Metastatic Lung Carcinoma in the Adrenal Gland (tissue), 1 donor: ENCODE data around the gene GABBR2.

GRCh38 chr9:97663905-97664887 lies 30.6 kb downstream of the NCBP1 start:
- PRO-cap = no peak

GRCh38 chr9:97678193-97678926 lies 18.8 kb downstream of the XPA start:
- PRO-cap = no peak

DNA sequence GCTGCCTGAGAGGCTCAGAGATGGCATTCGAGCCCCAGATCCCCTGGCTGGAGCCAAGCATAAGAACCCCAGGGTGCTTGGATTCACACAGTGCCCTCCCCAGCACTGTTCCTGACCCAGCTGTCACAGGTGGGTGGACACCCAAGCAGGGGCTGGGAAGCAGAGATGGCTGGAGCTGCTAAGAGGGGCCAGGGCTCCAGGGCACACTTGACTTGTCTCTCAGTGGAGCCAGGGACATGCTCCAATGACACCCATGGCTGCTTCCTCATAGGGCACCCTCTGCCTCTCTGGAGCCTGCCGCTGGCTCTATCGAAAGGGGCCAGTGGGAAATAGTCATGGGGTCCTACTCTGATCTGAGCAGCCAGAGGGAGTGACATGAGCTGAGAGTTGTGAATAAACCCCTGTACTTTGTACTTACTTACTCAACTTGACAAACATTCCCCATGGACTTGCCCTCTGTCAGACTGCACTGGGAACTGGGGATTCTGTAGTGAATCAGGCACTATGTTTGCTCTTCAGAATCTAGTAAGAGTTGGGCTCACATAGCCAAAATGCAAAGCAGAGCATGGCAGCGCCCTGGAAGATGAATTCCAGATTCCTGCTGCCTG lies 62.7 kb upstream of the XPA start:
- PRO-cap = no peak

DNA sequence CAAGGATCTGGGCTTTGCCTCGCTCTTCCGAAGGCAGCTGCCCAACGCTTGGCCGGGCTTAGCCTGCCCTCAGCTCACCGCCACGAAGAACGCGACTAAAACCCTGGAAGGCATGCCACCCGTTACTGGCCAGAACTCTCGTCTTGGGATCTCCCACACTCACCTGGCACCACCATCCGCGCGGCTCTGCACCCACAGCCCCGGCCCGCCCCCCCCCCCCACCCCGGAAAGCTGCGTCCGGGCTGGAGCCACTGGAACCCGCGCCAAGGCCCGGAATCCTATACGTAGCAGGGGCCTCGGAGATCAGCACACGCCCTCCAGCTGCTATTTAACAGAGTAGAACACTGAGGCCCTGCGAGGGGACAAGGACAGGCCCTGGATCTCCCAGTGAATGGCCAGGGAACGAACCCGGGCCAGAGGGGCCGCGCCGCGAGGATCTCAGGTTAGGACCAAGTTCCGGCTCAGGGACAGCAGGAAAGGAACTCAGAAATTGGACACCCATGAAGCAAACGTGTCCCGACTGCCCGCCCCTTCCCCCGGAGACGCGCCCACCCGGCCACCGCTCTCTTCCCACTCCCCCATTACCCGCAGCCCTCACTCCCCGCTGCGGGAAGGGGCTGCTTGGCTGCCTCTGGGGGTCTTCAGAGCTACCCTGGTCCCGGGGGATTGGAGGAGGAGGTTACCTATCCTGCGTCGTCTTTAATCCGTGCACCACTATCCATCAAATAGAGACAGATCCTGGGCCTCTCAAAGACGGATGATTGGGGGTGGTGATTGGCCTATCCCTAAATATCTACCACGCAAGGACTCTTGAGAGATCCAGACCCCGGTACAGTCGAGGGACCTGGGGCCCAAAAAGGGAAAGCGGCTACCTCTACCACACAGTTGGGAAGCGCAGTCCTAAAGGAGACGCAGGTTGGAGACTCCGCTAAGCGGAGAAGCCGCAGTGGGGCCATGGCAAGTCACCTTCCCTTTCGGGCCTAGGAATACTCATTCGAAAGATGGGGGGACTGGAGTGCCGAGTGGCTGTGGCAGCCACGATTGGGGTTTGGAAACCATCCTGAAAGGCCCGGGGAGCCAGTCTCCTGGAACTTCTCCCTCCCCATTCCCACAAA lies 937 bp upstream of the FOXE1 start:
- PRO-cap = bidirectional peak, plus-strand start at position 284 of the sequence, minus-strand start at position 161 of the sequence; bidirectional peak, plus-strand start at position 597 of the sequence, minus-strand start at position 450 of the sequence

GRCh38 chr9:97910133-97910718 lies 12.1 kb downstream of the TRMO start:
- PRO-cap = no peak

DNA sequence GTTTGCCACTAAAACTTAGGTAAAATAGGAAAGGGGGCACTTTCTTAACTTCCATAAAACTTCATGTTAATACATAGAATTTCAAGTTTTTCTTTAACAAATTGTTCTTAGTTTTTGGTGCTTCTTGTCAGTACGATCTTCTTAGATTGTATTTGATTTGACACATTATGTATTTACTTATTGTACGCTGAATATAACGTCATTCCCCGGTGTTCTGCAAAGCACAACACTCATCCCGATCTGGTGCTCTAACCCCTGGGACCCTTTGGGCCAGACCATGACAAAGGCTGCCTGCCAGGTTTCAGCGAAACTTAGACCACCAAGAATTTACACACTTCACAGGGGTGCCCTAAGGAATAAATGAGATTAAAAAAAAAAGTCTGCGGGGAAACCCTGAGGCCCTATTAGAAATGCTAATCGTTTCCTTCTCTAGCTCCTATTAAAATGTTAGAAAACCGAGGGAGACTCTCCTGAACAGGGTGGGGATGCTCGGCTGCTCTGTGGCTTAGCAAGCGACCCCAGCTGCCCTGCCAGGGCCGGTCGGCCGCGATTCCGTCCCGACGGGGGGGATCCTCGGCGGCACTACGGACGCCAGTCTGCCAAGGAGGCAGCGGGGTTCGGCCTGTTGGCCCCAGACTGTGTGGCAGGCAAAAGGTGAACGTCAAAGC lies 843 bp upstream of the ANP32B start:
- PRO-cap = unidirectional peak, plus-strand start at position 202 of the sequence; bidirectional peak, plus-strand start at position 582 of the sequence, minus-strand start at position 627 of the sequence

DNA sequence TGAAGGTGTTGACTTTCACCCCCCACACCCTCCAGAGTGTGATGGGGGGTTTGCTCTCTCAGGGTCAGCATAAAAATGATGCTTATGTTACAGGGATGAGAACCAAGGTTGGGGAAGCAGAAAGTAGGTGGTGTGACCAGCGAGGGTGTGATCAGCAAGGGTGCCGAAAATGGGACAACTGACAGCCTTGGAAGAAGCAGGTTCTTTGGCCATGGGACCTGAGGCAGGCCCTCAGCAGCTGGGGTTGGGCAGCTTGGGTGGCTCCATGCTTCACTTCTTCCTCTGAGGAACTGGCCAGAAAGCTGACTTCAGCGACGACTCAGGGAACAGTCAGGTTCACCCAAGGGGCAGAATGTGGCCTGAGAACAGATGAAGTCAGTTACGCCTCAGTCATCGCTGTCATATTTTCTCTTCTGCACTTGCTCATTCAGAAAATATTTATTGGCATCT lies 21.1 kb upstream of the NANS start:
- PRO-cap = unidirectional peak, minus-strand start at position 284 of the sequence

DNA sequence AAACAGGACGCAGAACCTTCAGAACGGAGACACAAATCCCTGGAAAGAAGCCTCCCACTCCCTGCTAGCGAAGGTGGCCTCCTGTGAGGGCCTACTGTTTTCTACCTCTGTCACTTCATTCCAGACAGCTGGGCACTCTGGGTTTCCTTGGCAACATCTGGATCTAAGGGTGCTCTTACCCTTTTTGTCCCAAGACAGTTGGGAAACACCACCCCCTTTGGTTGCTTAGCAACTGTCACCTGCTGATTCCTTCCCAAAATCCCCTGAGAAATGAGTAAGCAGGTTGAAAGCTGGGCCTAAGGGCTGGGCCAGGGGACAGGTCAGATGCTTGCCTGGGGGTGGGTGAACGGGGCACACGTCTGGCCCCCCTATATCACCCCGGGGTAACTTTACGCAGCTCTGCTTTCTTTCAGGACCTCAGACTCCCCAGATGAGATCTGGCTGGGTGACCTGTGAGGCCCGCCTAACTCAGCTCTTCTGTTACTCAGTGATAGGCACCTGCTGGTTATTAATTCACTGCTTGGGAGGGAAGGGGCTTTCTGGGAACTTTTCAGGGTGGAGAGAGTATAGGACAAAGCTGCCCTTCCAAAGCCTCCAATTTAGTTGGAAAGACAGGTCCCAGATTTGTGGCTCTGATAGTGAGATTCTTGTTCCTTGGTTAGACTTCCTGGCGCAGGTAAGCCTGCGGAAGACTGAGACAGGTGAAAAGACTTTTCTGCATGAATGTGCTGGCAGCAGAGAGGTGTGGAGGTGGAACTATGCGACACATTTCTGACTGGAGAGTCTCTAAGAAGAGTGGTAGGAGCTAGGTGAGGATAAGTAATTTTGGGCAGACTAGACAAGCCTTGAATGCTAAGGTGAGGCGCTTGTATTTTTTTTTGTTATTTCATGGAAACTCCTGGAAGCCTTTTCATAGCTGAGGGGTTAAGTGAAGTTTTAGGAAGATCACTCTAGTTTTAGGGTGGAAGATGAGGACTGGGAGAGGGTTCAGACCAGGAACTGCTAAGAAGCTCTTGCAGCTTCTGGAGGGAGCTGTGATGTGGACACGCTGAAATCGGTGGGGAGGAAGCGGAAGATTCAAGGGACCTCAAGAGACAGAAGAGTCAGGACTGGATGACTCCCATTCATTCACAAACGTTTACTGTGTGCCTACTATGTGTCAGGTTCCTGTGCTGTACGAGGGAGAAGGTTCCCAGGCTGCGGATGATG lies 29.8 kb downstream of the NANS start:
- PRO-cap = no peak

- PRO-cap = no peak
Measured at GRCh38 chr9:98092445-98093003, 26.5 kb downstream of the TRIM14 start.

GRCh38 chr9:98118040-98118718 lies 843 bp downstream of the TRIM14 start:
- PRO-cap = unidirectional peak, plus-strand start at chr9:98118665

DNA sequence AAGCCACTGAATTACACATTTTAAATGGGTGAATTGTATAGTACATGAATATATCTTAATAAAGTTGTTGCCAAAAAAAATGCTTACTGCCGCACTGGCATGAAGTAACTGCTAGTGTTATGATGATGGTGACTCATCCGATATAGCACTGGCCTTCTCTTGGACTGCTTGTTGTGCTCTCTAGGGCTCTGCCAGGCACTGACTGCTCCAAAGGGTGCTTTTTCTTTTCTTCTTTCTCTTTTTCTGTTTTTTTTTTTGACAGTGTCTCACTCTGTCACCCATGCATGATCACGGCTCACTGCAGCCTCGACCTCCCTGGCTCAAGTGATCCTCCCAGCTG lies 23.4 kb downstream of the TBC1D2 start:
- PRO-cap = no peak

- PRO-cap = no peak
Measured at GRCh38 chr9:98251580-98251997, 3.9 kb downstream of the TBC1D2 start.

- PRO-cap = bidirectional peak, plus-strand start at chr9:98253802, minus-strand start at chr9:98253651
Measured at GRCh38 chr9:98253311-98254292, 1.8 kb downstream of the TBC1D2 start.

GRCh38 chr9:98708614-98709639 lies at the start of gene GABBR2:
GABBR2 (minus strand) TSS chr9:98708935.
- PRO-cap = no peak

DNA sequence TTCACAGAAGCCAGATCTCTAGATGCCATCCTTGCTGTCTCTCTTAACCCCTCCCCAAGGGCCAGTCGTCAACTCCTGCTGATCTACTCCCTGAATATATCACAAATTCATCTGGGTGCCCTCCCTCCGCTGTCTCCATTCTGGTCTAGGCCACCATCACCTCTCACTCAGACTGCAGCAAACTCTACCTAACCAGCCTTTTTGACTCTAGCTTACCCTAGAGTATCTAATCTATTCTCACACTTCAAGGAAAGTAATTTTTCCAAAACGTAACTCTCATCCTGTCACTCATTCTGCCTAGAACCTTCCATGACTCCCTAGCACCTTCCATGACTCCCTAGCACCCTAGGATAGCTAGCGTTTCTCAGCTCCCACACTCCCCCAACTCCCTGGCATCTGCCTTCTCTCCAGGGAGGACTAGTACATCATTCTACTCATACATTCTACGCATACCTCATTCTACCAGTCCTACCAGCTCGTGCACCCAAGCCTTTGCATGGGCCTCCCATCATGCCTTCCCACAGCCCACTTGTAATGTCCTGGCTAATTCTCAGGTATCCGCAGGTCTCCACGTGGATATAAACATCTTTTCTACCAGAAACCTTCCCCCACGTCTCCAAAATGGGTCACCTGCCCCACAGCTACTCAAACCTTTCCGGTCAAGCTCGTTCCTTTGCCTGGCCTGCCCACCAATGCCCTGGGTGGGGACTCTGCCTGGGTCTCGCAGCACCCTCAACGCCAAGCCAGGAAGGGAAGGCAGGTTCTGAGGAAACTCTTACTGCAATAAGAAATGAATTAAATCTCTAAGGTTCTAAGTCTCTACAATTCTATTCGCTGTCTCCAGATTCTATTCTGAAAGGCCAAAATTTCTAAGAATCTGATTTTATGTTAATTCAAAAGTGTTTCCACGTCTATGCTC lies 1.0 kb downstream of the ANKS6 start:
- PRO-cap = no peak

- PRO-cap = no peak
Measured at GRCh38 chr9:98880489-98881069, 63.1 kb upstream of the COL15A1 start.

DNA sequence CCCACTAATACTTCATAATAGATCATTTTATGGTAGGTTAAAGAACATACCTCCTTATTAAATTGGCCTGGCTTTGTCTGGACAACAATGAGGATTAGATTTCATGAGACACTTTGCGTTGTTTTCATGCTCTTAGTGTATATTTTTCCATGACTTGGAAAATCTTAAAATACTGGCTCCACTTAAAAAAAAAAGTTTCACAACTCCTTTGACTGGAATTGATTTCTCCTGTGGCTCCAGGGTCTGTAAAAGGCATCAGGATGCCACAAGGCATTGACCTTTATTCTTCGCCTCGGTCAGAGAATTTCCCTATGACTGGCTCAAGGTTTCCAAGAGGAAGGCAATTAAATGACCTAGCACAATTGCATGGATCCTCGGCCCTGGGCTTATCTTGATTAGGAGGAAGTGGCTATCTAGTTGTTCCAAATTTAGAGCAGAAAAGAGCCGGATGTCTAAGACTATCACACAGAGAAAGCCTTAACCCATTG lies 57.1 kb upstream of the COL15A1 start:
- PRO-cap = no peak

DNA sequence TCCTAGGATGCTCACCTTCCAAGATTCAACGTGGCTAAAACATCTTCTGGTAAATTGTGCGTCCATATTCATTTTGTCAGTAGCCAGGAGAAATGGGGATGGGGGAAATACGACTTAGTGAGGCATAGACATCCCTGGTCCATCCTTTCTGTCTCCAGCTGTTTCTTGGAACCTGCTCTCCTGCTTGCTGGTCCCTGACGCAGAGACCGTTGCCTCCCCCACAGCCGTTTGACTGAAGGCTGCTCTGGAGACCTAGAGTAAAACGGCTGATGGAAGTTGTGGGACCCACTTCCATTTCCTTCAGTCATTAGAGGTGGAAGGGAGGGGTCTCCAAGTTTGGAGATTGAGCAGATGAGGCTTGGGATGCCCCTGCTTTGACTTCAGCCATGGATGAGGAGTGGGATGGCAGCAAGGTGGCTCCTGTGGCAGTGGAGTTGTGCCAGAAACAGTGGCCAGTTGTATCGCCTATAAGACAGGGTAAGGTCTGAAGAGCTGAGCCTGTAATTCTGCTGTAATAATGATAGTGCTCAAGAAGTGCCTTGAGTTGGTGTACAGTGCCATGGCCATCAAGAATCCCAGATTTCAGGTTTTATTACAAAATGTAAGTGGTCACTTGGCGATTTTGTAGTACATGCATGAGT lies 47.1 kb downstream of the TGFBR1 start:
- PRO-cap = no peak

DNA sequence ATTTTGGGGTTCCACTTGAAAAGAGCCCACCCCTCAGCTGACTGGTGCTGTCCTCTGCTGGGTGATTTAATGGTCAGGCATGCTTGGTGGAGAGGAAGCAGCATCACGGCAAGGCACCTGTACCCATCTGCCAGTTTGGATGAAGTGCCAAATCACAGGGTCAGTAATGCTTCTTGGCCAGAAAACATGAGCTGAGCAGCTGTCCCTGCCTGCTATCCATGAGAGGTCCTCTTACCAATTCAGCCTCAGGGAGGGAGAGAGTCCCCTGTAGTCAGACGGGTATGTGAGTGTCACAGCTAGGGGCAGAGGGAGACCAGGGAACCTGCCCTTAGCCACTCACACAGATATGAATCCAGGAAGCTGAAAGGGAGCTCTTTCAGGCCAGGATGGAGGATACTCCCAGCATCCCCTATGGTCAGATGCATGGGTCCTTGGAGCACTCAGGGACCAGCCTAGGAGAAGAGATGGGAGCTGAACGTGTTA lies 138.0 kb downstream of the SEC61B start:
- PRO-cap = no peak

- PRO-cap = no peak
Measured at GRCh38 chr9:99818282-99818801, 3.3 kb upstream of the NR4A3 start.